ENCODE results near the genes MIDEAS and ENTPD5.

GRCh38 chr14:71353155-71353947 is 33.1 kb downstream of the SIPA1L1 start:
- PRO-cap = no peak

GRCh38 chr14:72000823-72001403 is 68.7 kb downstream of the RGS6 start:
- PRO-cap = no peak

DNA sequence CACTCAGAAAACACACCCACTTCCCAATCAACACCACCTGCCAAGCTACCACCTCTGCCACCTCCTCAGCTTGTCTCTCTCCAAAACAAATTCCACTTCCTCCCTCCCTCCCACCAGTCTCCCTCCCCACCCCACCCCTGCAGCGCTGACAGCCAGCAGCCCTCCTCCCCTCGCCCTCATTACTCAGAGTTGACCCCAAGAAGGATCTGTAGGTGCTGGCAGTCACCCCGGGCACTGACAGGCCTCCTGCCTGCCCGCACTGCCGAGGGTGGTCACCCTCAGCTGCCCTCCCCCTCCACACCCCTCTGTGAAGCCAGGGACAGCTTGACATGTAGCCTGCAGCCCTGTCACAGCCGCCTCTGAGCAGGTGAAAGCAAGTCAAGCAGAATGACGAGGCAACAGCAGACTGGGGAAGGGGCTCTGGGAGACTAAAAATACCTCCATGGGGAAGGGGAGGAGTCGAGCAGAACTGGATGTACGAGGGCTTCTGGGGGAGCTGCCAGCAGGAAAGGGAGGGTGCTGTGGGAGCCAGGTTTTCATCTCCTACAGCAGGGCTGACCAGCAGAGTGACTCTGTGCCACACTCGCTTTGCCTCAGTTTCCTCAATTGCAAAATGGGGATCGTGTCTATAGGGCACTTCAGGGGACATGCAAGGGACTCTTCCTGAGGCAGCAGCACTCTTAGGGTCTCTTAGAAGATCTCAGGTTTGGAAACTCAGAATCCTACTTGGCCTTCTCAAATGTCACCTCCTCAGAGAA is 178.0 kb downstream of the DPF3 start:
- PRO-cap = no peak

GRCh38 chr14:72776691-72777298 is 117.1 kb downstream of the DPF3 start:
- PRO-cap = no peak

- PRO-cap = bidirectional peak, plus-strand start at chr14:73058888, minus-strand start at chr14:73058776; unidirectional peak, minus-strand start at chr14:73058996; unidirectional peak, minus-strand start at chr14:73059167; unidirectional peak, minus-strand start at chr14:73059240
Measured at GRCh38 chr14:73058645-73059406, 492 bp downstream of the RBM25 start.

- PRO-cap = no peak
Measured at GRCh38 chr14:73107528-73107962, 28.8 kb upstream of the PSEN1 start.

DNA sequence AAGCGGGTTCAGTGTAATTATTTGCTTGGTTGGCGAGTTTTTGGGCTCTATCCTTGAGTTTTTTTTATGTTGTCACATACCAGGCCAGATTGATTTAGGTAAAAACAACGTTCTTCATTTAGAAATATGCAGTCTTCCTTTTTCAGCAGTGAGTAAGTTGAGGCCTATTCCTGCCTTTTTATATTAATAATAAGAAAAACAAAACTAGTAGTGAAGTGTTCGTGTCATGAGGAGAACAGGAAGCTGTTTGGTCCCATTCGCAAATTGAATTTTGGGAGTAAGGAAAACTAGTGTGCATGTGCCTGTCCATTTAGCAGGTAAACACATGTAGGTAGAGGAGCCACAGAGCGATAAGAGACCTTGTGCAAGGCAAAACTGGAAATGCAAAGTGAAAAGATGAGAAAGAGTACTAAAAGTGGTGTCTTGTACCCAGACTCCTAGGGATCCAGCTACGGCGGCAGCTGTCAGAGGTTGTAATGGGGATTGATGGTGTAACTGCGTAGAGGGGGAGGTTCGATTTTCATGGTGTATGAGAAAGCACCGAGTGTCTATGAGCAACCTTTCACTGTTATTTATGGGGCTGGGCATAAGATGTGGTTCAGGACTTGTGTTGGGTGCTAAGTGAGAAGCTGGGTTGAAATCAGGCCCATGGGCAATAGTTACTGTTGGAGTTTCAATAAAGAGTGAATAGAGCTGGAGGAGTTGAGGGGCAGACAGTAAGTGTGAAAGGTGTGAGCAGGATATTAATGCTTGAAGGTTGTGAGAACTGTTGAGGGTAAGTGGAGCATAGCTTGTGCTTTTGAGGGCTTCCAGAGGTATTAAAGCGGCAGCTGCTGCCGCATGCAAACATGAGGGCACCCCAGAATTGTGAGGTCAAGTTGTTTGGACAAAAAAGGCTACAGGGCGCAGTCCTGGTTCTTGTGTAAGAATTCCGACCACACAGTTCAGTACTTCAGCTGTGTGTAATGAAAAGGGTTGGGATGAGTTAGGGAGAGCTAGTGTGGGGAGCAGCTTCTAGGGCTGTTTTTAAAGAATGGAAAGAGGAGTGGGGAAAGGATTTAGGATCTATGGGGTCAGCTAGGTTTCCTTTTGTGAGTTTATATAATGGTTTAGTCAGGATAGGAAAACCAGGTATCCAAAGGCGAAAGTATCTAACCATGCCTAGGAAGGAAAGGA is 6.7 kb upstream of the PSEN1 start:
- PRO-cap = no peak

DNA sequence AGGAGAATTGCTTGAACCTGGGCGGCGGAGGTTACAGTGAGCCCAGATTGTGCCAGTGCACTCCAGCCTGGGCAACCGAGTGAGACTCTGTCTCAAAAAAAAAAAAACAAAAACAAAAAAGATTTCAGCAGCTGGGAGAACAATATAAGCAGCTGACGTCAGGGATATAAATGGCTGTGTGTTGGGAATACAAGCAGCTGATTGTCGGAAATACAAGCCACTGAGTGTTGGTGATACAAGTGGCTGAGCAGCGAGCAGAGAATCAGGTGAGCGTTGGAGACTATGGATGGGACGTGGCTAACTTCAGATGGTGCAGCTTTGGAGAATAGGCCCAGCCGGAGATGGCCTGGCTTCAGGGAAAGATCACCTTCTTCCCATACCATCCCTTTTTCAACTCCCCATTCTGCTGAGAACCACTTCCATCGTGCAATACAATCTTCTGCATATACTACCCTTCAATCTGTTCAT is 32.0 kb downstream of the PSEN1 start:
- PRO-cap = no peak

GRCh38 chr14:73220284-73220891 is 16.9 kb upstream of the PAPLN start:
- PRO-cap = no peak

DNA sequence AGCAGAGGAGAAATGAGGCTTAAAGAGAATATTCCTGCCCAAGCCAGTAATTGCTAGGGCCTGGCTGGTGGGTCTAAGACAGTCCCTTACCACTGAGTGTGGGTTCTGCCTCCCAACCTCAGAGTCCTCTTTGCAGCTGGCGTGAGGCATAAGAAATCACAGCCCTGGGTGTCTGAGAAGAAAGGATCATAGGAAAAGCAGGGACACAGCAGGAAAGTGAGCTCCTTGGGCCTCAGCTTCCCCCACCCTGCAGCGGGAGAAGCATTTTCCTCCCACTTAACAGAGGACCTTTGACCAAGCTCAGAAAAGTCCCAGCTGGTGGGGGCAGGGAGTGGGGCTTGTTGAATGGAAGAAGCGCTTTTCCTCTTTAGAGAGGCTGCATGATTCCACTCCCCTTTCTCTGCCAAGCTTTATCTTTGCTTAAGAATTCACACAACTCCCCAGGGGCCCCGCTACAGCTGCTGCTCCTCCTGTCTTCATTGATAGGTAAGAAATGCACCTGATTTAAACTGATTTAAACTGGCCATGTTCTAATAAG is 1.9 kb upstream of the PAPLN start:
- PRO-cap = no peak

GRCh38 chr14:73269513-73270752 is 32.6 kb downstream of the PAPLN start:
- PRO-cap = bidirectional peak, plus-strand start at chr14:73270237, minus-strand start at chr14:73270150

DNA sequence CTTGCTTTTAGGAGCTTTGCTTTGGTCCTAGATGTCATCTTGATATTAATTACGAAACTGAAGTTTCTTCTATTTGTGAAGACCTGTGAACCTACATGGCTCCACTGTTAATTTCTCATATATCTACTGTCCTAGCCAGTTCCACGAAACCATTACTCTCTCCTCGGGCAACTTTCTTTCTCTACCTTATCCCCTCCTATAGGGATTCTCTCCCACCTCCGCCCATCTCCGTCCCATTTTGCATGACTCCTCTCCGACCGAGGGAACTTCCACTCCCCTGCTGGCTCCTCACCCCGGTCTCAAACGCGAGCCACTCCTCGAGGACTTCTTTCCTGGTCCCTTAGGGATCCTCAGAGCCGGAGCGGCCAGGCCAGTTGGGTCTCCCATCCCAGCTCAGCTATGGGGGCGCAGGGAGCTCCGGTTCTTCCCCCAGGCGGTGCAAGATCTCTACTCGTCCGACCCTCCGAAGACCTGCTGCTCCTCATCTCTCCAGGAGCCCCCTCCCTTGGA is 954 bp downstream of the NUMB start:
- PRO-cap = no peak

GRCh38 chr14:73492659-73493107 is 1.9 kb downstream of the RIOX1 start:
- PRO-cap = no peak

- PRO-cap = no peak
Measured at GRCh38 chr14:73568627-73568880, 459 bp upstream of the ACOT2 start.

DNA sequence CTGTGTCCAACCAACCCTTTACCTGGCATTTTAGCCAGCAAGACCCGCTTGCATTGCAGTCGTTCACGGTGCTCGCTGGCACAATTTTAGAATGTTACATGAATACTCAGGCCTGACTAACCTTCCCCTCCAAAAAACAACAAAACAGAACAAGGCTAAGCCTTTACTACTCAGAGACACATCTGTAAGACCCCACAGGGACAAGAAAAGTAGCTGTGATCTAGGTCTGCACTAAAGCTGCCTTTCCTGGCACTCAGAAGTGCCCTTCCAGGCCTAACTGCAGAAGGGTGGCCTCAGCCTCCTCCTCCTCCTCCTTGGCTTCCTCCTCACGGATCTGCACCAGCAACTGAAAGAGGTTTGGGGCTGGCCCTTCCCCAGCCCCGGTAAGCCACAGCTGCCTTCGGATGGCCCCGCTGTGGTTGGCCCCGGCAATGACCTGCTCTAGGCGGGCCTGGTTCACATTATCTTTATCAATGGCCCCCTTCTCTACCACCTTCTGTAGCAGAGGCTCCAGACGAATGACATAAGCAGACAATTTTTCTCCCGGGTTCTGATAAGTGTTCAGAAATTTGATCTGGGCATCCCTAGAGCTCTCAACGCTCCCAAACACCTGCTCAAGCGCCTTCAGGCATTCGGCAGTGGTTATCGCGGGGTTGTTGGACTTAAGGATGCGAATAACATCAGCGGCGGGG is 1.7 kb downstream of the PNMA1 start:
- PRO-cap = no peak

- PRO-cap = no peak
Measured at GRCh38 chr14:73753885-73754816, 6.0 kb downstream of the MIDEAS start.

GRCh38 chr14:73759559-73760643 is at the start of gene MIDEAS:
TSS of gene MIDEAS (minus strand) at chr14:73760303.
- PRO-cap = bidirectional peak, plus-strand start at chr14:73759945, minus-strand start at chr14:73760055; bidirectional peak, plus-strand start at chr14:73760435, minus-strand start at chr14:73760307

GRCh38 chr14:73850953-73851378 is 665 bp upstream of the PTGR2 start:
- PRO-cap = no peak

GRCh38 chr14:73887104-73887527 is 457 bp downstream of the ZNF410 start:
- PRO-cap = bidirectional peak, plus-strand start at chr14:73887361, minus-strand start at chr14:73887326

GRCh38 chr14:74018878-74019501 is at the start of gene ENTPD5:
TSS of gene ENTPD5 (minus strand) at chr14:74019288.
- PRO-cap = bidirectional peak, plus-strand start at chr14:74018946, minus-strand start at chr14:74018757; bidirectional peak, plus-strand start at chr14:74019417, minus-strand start at chr14:74019247

All from progenitor cell of endocrine pancreas (in vitro differentiated cells).